Cerebral cortex (tissue), 2 donors: Measurements from ENCODE around the genes NDUFAF3 and KLHDC8B.

DNA sequence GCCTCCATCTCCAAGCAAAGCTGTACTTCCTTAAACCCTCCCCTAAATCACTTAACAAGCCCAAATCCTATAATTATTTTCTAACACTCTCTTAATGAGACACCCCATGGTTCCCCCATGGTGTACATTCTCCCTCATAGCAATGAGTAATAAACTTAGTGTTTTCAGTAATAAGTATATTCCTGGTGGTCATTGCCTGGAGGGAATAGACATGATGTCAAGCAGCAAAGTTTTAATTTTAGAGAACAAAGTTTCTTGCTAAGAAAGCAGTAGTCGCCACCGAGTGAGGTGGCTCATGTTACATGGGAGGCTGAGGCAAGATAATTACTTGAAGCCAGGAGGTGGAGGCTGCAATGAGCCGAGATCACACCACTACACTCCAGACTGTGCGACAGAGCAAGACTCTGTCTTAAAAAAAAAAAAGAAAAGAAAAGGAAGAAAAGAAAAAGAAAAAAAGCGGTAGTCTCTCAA, 2.3 kb upstream of the ELP6 start:
- PRO-cap, 2 experiments = no peak in any of the 2 experiments

DNA sequence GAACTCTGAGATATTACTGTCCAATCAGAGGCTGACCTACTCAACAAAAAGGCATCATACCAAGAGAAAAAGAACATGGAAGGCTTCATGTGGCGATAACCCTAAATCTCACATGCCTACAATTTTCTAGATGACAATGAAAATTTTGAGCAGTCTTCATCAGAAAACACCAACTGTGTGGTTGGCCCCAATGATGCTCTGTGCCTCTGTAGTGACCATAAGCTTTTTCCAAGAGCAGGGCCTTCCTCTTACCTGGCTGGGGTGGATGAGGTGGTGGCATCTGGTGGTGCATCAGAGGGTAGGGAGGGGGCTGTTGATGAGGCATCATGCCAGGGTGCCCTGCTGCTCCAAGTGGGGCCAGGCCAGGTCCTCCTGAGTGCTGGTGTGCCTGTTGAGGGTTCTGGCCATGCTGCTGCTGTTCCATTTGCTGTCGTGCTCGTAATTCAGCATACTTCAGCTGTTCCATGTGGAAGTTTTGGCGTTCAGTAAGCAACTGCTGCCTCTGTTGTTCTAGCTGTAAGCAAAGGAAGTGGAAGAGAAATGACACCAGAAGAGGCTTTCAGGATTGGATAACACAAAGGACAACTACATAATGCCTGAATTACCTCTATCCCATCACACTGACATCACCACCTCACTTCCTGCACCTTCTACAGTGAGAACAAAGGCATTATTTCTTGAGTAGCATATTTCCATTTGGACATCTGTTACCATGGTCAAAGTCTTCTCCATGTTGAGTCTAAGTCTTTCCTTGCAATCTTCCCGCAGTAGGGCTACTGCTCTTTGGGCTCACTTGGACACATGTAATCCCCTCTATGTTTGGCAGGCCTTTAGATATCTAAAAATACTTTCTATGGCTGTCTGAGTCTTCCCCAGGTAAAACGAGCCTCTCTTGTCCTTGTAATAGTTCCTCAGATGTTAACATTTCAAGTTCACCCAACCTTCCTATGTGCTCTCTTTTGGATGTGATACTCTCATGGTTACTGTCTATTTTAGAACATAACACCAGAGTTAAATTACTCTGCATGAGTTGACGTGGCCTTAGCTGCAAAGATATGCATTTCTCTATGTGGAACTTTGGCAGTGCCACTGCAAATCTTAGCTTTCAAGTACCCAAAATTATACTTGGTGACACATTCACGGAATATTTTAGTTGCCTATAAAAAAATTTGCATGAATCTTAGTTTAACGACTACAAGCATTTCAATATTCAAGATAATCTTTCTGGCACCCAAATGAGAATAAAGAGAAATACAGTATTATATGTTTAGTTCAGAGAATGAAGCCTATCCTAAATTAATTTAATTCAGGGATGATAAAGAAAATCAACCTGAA, 31.6 kb upstream of the CSPG5 start:
- PRO-cap, 2 experiments = no peak in any of the 2 experiments

GRCh38 chr3:47720530-47721107, 61.1 kb downstream of the SMARCC1 start:
- PRO-cap, 2 experiments = no peak in any of the 2 experiments

- PRO-cap, 2 experiments = no peak in any of the 2 experiments
These were observed 27.7 kb downstream of the PLXNB1 start for GRCh38 chr3:48402068-48402722.

- PRO-cap, 2 experiments = no peak in any of the 2 experiments
These were observed 973 bp downstream of the TREX1 start for GRCh38 chr3:48466716-48467690.

DNA sequence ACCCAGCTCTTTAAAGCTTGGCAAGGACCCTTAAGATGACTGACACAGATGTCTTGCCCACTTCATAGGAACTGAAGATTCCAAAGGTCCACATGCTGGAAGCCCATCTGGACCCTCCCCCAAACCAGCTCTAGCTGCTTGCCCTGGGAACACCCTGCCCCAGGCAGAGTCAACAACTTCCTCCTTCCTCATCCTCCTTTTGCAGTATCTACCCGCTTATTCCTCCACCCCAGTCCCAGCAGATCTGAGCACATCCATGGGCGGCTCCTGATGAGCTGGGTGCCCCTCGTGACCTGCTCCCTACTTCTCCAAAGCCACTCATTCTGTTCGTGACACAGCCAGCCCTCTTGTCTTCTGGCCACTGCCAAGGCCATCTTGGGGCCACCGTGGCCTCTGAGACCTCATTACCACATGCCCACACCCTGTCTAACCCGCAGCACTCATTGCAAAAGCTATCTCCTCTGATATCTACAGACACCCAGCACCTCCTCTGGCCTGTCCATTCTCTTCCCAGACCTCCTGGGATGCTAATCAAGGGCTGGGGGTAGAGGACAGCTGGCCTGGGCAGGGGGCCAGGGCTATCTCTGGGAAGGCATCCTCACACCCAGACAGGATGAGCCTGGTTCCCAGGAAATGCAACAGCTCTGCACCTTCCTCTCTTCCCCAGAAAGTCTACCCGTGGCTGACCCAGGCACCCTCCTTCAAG, 2.1 kb upstream of the PFKFB4 start:
- PRO-cap, 2 experiments = no peak in any of the 2 experiments

- PRO-cap, 2 experiments = no peak in any of the 2 experiments
These were observed 15.7 kb upstream of the UCN2 start for GRCh38 chr3:48579160-48579791.

GRCh38 chr3:48661574-48662536, 831 bp downstream of the CELSR3 start:
- PRO-cap, 2 experiments = no peak in any of the 2 experiments

DNA sequence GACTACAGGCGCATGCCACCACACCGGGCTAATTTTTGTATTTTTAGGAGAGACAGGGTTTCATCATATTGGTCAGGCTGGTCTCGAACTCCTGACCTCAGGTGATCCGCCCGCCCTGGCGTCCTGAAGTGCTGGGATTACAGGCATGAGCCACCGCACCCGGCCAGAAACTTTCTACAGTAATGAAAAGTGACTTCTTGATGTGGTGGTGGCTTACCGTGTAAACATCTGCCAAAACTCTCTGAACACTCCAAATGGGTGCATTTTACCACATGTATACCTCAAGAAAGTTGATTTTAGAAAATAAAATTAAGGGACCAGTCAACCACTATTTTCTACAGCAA, 6.2 kb upstream of the NCKIPSD start:
- PRO-cap, 2 experiments = no peak in any of the 2 experiments

- PRO-cap, 2 experiments = no peak in any of the 2 experiments
These were observed 7.2 kb upstream of the NCKIPSD start for GRCh38 chr3:48692853-48693443.

- PRO-cap, 2 experiments = no peak in any of the 2 experiments
These were observed 1.1 kb downstream of the ARIH2 start for GRCh38 chr3:48919627-48920289.

GRCh38 chr3:49006468-49006878, 718 bp upstream of the WDR6 start:
- PRO-cap, 2 experiments = peak in 1 of 2 experiments; most common plus-strand start chr3:49006761 (in 1)

DNA sequence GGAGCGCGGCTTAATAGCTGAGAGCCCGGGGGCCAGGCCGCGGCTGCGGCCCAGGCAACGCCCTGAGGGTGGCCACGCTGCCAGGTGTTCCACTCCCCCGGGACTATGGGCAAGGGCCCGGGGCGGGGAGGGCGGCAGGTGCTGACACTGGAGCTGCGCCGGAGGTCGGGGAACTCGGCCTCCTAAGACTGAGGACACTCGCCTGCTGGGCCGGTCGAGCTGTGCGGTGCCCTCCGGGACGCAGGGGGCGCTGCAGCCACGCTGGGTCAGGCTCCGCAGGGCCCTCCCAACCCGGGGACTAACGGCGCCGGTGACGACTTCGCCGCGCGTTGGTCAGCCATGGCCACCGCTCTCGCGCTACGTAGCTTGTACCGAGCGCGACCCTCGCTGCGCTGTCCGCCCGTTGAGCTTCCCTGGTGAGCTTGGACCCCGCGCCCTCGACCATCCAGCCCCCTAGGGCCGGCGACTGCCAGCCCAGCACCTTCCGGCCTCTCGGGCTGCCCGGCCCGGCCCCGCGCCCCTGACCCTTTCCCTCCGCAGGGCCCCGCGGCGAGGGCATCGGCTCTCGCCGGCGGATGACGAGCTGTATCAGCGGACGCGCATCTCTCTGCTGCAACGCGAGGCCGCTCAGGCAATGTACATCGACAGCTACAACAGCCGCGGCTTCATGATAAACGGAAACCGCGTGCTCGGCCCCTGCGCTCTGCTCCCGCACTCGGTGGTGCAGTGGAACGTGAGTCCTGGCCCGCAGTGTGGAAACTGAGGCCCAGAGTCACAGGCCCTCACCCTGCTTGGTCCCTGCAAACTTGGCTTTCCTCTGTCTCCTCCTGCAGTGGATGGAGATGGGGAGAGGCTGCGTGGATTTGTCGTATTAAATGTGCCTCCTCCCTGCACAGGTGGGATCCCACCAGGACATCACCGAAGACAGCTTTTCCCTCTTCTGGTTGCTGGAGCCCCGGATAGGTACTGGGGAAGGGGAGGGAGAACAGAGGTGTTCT, at the start of gene NDUFAF3:
TSS of gene NDUFAF3 (plus strand) at position 316 of the 998 bp plus-strand sequence.
- PRO-cap, 2 experiments = peak in 1 of 2 experiments; most common plus-strand start position 294 of the sequence (in 1); most common minus-strand start position 225 of the sequence (in 1)

DNA sequence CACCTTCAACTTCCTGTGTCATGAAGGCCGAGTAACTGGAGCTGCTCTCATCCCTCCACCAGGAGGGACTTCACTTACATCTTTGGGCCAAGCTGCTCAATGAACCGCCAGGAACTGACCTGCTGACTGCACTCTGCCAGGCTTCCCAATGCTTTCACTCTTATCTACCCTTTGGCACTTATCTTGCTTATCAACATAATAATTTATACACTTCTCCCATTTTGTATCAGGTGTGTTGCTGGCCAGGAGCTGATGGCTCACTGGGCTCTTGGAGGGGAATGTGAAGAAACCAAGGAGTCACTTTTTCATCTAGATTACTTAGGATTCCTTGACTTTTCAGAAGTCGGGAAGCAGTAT, 1.1 kb downstream of the NDUFAF3 start:
- PRO-cap, 2 experiments = no peak in any of the 2 experiments

GRCh38 chr3:49092236-49092638, 1.6 kb downstream of the QRICH1 start:
- PRO-cap, 2 experiments = no peak in any of the 2 experiments

DNA sequence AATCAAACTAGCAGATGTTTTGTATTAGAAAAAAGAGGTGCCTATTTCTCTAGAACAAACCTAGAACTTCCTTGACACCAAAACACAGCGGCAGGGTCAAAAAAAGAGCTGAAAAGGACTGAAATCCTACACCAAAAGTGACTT, 1.4 kb downstream of the QRICH1 start:
- PRO-cap, 2 experiments = no peak in any of the 2 experiments

DNA sequence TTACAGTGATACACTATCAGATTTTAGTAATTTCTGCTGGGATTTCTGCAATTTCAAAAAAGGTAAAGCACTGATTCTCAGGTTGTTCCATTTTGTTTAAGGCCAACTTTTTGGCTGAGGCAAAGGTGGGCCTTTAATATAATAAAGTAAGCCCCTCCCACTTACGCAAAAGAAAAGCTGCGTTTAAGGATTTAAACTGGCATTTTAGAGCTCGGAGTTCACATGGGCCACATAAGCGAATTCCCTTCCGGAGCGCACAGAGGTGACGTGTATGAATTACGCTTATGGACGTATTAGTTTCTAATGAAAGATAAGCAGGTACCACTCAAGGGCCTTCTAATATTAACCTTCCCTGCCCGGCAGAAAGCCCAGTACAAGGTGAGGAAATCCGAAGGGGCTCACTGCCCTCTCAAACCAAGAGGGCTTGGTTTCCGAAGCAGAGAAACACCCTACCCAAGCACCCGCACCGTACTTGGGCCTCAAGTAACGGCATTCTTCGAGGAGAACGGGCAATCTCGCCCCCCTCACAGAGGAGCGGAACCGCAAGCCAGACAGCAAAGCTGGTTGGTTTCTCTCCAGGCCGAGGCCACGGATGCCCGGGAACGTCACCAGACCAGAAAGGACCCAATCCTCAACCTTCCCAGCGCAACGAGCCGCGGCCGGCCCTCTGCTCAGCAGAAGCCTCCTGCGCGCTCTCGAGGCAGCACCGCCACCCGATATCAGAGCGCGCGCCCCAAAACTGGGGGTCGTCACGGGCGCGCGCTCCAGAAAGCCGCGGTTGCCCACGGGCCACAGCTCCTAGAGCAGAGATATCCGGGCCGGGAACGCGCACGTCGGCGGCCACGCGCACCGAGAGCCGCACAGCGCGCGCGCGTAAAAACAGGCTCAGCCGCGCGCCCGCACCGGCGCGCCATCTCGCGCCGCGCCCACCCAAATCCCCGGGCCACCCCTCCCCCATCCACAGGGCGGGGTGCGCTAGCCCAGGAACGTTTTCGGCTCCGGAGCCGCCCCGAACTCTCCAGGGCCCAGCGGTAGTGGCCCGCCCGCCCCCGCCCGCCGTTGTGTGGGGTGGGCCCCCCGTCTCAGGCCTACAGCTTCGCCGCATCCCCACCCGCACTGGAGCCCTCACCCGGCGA, 720 bp downstream of the QRICH1 start:
- PRO-cap, 2 experiments = peak in 1 of 2 experiments; most common plus-strand start position 202 of the sequence (in 1); most common minus-strand start position 826 of the sequence (in 1)

- PRO-cap, 2 experiments = peak in 1 of 2 experiments; most common plus-strand start chr3:49165926 (in 1); most common minus-strand start chr3:49165898 (in 1)
These were observed 781 bp downstream of the CCDC71 start for GRCh38 chr3:49164941-49166158.

- PRO-cap, 2 experiments = peak in 1 of 2 experiments; most common plus-strand start chr3:49171215 (in 1); most common minus-strand start chr3:49171491 (in 1)
These were observed at the start of gene KLHDC8B for GRCh38 chr3:49170690-49171850. Gene KLHDC8B (plus strand): TSS chr3:49171598.

DNA sequence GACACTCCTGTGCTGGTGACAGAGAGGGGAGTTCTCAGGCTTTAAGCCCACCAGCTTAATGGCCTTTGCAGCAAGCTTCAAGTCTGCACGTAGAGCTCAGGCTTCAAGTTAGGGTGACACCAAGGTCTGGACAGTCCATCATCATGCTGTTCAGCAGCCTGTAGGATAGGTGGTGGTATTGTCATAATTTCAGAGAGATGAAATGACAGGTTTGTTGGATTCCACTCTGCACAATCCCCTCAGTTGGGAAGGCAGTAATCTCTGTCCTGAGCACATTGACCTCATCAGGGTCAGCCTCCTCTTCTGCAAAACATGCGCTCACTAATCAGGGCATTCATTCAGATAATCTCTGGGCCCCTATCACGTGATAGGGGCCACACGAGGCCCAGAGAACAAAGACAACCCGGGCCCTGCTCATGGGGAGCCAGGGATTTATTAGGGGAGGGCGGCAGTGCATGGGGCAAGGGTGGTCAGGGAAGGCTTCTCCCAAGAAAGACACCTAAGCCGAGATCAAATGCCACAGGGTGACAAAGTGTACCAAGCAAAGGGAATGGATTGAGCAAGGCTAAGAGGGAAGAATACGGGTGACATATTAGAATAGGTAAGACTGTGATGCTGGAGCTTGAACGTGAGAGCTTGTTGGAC, 1.1 kb downstream of the TCTA start:
- PRO-cap, 2 experiments = no peak in any of the 2 experiments